Anterior vena cava (tissue), 1 donor: Measurements from ENCODE around the genes NPY1R and MSMO1.

DNA sequence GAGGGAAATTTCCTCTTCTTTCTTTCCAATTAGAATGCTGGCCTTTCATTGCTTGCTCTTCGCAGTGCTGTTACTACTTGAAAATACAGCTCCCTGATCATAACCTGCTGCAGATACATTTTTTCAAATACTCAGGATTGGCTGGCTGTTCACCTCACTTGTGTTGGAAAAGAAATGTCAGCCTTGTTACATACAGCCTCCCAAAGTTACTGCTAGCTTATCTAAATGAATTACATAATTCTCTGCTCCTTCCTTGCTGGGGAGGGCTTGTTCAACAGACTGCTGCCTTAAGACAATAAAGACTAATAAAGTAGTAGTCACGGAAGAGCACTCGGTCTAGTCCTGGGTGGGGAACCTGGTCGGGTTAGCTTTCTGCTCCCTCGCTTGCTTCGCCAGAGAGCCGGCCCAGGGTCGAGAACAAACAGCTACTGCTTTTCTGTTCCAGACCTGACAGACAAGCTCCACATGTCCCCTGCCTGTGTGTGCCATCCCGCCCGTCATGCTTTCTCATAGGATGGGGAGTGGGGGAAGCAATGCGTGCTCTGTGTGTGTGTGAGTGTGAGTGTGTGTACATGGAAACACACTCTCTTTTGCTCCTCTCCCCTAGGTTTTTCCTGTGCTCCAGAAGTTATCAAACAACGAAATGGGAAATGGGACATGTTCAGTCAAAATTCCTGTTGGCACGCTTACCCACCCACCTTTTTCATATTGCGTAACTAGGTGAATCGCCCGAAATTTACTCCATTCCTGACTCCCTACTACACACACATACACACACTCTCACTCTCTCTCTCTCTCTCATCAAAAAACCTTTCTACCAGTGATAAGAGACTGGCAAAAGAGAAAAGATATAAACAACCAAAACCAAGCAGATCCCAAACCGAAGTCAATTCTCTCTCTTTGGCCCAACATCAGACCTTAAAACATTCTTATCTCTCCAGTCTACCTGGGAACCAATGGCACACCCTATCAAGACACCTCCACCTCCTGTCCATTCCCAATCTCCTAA is 1.4 kb downstream of the NPY1R start:
- PRO-cap: unidirectional peak, plus-strand start at position 334 of the sequence; bidirectional peak, plus-strand start at position 744 of the sequence, minus-strand start at position 501 of the sequence

DNA sequence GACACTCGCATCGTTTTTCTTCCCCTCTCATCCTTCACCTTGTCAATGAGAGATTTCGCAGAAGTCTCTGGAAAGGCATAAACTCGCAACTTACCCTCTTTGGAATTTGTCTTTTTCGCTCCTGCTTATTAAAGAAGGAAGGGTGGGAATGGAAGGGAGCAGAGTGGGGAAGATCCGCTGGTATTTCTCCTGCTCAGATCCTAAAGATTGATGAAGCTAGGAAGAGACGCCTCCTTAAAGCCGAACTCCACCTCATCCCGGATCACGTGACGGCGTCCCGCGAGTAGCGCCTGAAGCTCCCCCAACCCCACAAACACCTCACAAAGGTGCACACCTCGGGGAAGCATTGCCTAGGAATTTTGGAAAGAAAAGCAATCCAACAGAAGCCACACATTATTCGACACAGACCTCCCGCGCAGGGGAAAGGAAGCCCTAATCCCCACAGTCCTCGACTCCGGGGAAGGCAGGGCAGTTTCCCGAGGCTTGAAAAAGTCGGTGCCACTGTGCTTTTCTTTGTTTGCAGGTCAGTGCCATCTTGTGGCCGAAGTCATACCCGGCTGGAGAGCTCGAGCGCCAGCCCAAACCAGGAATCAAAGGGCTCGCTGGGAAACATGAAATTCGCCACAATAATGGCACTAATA is at the start of gene NPY1R:
TSS of gene NPY1R (minus strand) at position 209 of the 641 bp plus-strand sequence.
- PRO-cap: bidirectional peak, plus-strand start at position 550 of the sequence, minus-strand start at position 259 of the sequence

- PRO-cap: no peak
These were observed 171.0 kb downstream of the TMA16 start for GRCh38 chr4:163665552-163665762.

- PRO-cap: no peak
These were observed 172.5 kb downstream of the TMA16 start for GRCh38 chr4:163666972-163667376.

DNA sequence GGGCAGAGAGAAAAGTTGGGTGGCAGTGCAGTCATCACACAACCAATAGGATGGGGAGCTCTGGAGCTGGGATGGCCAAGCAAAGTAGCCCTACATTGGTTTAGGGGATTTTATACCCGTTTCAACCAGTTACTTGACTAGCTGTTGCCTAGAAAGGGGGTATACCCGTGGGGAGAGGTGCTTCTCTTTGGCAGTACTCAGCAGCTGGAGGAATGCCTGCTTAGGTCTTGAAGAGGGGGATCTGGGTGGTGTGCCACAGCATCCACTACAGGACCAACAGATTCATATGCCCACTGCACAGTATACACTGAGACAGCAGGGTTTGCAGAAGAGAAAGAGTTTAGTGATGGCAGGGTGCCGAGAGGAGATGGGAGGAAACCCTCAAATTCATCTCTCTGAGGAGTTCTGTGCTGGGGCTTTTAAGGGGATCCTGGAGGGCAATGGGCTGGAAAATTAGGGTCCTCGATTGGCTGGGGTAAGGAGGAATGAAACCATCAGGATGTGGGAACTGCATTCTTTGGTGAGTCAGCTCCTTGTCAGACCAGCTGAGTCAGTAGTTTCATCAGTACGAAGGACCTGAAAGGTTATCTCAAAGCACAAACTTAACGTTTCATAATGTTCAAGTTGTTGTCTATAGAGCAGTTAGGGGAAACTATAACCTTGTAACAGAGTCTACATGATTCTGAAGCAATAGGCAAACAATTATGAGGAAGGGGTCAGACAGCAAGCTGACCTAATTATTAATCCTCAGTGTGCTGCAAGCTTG is 1.8 kb upstream of the MSMO1 start:
- PRO-cap: no peak

DNA sequence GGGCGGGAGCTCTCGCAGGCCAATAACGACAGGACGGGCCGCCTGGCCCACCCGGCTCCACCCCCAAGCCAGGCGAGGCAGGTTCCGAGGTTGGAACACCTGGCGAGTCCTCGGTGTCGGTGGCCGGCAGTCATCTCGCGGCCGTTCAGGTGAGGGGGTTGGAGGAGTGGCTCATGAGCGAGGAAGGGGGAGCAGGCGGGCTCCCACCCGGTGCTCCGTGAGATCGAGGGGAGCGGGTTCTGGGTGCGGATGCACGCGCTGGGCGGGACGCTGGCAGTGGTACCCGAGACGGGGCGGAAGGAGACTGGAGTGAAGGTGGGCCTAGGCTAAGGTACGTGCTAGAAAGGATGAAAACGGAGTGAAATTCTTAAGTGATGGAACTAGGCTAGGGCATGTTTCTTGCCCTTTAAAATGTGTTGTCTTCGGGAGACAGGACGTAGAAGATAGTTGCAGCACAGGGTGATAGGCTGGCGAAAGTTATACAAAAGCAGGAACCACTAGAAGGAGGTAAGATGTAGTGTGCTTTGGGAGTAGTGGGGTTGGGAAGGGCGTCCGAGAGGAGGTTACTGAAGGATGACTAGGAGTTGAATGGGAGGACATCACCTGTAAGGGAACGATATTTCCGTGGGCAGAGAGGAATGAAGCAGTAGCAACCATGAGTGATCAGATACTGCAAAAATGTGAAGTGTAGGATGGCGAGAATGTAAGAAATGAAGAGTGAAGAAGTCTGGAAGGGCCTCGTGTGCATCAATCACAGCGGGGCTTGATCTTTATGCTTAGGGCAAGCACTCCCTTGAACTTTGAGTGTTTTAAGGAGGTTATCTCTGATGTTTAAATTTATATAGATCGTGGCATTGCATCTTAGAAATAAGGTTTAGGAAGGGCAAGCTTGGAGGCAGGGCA is at the start of gene MSMO1:
TSS of gene MSMO1 (plus strand) at position 54 of the 903 bp plus-strand sequence.
- PRO-cap: bidirectional peak, plus-strand start at position 105 of the sequence, minus-strand start outside the sequence; unidirectional peak, plus-strand start at position 286 of the sequence

DNA sequence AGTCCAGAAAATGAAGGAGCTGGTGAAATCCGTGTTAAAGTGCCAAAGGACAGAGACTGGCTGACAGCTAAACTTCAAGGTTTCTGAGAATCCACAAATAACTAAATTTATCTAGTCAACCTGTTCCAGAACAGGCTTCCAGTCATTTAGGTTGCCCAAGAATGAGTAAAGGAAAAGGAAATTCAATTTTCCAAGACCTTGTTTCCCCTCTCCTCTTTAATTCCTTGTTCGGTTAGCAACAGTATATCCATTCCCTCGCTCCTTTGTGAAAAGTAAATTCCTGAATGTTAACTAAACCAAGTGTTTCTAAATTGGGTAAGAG is 1.0 kb downstream of the MSMO1 start:
- PRO-cap: no peak

DNA sequence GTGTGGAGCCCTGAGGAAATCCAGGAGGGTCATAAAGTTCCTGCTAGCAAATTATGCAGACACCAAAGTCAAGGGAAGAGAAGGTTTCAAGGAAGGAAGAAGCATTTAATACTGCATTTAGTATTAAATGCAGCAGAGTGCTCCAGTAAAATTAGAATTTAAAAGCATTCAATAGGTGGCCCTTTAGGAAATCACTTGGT is 13.9 kb upstream of the CPE start:
- PRO-cap: no peak

DNA sequence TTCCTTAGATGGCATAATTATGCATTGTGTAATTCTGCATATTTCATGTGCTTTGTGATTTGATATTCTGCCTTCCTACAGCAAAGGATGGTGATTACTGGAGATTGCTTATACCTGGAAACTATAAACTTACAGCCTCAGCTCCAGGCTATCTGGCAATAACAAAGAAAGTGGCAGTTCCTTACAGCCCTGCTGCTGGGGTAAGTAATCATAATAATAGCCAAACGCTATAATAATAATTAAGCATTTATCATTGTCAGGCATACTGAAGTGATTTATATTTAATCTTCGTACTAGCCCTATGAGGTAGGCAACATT is 116.6 kb downstream of the CPE start:
- PRO-cap: no peak

DNA sequence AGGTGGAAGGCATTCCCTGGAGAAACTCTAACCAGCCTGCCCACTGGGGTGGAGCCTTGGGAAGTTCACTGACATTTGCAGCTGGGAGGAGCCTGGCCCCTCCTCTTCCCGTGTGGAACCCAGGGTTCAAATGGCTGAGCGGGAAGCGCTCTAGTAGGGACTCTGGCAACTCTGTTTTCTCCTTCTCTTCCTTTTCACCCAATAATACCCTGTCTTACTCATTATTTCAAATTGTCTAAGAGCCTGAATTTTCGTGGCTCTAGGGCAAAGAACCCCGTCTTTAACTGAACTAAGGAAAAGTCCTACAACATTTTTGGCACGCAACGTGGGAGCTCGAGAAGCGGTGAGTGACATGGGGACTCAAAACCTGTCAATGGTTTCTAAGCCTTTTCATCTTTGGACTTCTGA is 325.1 kb downstream of the TLL1 start:
- PRO-cap: no peak

- PRO-cap: no peak
These were observed 58.6 kb downstream of the DDX60L start for GRCh38 chr4:168421684-168422196.

GRCh38 chr4:168451327-168452260 is 28.7 kb downstream of the DDX60L start:
- PRO-cap: no peak

DNA sequence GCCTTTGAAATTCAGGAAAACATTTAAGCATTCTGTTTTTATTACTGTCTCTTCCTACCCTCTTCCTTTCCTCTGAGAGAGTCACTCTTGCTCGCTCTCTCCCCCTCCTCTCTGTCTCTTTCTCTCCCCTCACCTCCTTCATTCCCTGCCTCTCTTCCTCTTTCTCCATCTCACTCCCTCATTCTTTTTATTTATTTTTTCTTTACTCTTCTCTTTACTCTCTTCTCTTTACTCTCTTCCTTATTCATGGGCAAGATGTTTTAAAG is 197.4 kb downstream of the PALLD start:
- PRO-cap: no peak

- PRO-cap: no peak
These were observed 244.2 kb downstream of the CBR4 start for GRCh38 chr4:168765985-168766110.

- PRO-cap: no peak
These were observed 160.0 kb downstream of the CBR4 start for GRCh38 chr4:168850061-168850425.

DNA sequence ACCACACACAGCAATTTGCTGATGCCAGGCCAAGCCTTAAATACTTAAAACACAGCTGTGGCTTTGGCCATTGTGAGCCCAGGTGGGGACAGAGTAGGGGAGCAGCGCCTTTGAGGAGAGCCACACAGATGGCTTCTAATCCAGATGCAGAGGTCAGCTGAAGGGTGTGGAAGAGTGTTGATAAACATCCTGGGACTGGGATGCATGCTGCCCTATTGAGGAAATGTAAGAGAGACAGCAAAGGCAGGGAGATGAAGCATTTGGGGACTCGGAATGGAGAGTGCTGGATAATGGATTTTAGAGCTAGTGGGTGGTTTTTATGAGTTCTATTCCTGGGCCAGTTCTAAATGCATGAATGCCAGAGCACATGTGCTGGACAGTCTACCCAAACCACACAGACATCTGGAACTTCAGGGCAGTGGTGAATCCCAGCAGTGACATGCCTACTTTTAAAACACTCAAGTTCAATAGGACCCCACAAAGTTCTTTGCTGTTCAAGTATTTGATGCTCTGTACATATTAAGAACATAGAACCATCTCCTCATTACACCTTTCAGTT is 134.0 kb downstream of the CBR4 start:
- PRO-cap: no peak

GRCh38 chr4:169006488-169007117 is 3.5 kb downstream of the CBR4 start:
- PRO-cap: no peak

GRCh38 chr4:169033714-169034111 is 23.7 kb upstream of the CBR4 start:
- PRO-cap: no peak

- PRO-cap: no peak
These were observed 71.0 kb upstream of the CBR4 start for GRCh38 chr4:169080982-169081498.

- PRO-cap: no peak
These were observed 7.1 kb downstream of the SH3RF1 start for GRCh38 chr4:169263326-169264367.